Hair follicle dermal papilla cell (primary cell): ENCODE measurements around the genes RPE65 and ZRANB2.

GRCh38 chr1:68143601-68143949 lies 88.7 kb downstream of the WLS start:
- CAGE, long polyA plus RNA = no peak

DNA sequence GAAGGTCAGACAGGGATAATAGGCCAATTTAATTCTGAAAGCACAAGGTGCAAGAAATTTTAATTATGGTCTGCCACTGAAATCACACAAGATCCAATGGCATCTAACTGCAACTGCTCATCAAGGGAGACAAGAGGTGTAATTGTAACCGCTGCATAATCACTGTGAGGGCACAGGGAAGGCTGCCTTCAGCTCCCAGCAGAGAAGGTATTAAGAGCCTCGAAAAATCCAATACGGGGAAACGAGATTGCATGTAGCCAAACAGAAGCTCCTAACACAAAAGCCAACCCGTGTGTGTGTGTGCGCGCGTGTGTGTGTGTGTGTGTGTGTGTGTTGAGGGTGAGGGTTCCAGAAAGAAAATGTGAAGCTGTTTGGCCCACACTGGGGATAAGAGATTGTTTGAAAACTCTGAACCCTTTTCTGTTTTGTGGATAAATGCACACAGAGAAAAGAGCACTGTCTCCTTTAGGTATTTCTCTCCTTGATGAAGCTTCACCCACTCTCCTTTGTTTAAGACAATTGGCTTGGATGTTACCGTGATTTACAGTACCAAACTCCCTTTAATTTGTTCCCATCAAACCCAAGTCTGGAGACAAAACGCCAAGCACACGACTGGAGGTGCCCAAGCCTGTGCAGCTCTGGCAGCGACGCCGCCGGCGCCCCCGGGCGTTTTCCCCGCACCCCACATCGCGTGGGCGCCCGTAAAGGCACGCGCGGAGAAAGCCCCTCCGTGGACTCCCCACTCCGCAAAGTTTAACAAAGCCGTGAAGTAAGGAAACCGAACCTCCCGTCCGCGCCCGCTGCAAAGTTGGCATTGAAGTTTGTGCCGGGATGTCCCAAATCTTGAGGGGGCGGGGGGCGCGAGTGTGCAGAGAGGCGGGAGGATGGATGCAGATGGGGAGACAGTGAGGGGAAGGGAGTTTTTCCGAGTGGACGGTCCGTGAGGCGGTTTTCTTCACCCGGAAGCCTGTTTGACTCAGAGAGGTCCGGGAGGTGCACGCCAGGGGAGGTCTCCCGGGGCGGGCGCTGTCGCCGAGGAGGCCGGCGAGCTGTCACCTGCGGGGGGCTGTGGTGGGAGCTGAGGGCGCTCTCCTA lies 1.7 kb downstream of the WLS start:
- CAGE, long polyA plus RNA = no peak

DNA sequence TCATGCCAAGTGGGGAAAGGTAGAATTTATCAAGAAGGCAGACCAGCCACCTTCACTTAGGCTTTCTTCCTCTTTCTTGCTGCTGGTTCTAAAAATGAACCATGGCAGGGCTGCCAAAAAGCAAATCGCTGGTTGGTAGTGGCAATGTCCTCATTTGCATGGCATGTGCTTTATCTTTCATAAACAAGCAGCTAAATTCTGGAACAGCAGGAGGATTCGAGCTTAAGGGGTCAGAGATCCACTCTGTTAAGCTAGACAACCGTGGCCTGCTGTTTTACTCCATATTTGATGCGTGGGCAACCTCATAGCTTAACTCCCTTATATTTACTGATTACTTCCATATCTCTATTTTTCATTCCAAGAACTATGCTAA lies 91.3 kb downstream of the RPE65 start:
- CAGE, long polyA plus RNA = no peak

DNA sequence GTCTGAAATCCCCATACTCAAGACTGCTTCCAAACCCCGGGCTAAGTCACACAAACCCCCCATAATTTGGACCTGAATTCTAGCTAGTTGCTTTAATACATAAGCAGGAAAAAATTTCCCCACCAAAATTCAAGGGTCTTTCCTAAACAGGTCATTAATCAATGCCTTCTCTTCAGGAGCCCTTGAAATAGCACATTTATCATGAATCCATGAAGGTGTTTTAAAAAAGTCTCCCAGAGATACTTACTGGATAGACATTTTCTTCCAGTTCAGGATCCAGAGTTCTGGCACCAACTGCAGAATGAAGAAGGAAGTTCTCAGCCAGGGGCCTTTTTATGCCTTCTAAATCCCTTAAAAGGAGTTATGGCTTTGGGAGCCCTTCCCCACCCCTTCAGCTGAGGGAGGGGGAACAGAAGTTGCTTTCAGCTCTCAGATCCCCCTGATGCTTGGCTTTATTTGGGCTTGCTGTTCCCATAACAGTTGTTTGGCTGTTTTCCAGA lies at the start of gene RPE65:
TSS of gene RPE65 (minus strand) at position 307 of the 500 bp plus-strand sequence.
- CAGE, long polyA plus RNA = no peak

DNA sequence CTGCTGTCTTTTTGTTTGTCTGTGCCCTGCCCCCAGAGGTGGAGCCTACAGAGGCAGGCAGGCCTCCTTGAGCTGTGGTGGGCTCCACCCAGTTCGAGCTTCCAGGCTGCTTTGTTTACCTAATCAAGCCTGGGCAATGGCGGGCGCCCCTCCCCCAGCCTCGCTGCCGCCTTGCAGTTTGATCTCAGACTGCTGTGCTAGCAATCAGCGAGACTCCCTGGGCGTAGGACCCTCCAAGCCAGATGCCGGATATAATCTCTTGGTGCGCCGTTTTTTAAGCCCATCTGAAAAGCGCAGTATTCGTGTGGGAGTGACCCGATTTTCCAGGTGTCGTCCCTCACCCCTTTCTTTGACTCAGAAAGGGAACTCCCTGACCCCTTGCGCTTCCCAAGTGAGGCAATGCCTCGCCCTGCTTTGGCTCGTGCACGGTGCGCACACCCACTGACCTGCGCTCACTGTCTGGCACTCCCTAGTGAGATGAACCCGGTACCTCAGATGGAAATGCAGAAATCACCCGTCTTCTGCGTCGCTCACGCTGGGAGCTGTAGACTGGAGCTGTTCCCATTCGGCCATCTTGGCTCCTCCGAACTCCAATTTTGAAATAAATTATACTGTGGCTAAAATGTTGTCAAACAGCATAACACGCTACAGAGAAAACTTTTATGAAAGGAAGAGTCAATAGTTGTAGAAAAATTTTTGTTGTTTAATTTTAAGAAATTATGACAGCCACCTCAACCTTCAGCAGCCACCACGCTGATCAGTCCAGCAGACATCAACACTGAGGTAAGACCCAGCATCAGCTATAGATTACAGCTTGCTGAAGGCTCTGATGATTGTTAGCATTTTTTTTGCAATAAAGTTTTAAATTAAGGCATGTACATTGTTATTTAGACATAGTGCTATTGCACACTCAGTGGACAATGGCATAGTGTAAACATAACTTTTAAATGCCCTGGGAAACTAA lies 384.6 kb upstream of the DEPDC1 start:
- CAGE, long polyA plus RNA = no peak

- CAGE, long polyA plus RNA = no peak
These were observed 14.4 kb downstream of the LRRC7 start for GRCh38 chr1:69582167-69582563.

DNA sequence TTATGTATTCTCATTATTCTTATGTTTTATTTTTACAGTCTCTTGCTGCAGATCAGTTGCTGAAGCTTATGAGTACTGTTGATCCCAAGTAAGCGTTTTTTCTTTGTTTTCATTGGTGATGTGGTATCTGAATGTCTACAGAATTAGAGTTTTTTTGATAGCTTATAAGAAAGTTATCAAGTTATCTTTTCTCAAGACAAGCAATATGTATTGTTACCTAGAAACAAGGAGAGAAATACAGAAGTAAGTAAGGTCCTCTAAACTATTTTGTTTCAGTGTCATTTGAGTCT lies 14.2 kb downstream of the SRSF11 start:
- CAGE, long polyA plus RNA = no peak

GRCh38 chr1:70253610-70254256 lies 32.6 kb downstream of the SRSF11 start:
- CAGE, long polyA plus RNA = no peak

- CAGE, long polyA plus RNA = no peak
These were observed 37.7 kb downstream of the PTGER3 start for GRCh38 chr1:71009745-71010529.

GRCh38 chr1:71046932-71047600 lies 550 bp downstream of the PTGER3 start:
- CAGE, long polyA plus RNA = no peak

DNA sequence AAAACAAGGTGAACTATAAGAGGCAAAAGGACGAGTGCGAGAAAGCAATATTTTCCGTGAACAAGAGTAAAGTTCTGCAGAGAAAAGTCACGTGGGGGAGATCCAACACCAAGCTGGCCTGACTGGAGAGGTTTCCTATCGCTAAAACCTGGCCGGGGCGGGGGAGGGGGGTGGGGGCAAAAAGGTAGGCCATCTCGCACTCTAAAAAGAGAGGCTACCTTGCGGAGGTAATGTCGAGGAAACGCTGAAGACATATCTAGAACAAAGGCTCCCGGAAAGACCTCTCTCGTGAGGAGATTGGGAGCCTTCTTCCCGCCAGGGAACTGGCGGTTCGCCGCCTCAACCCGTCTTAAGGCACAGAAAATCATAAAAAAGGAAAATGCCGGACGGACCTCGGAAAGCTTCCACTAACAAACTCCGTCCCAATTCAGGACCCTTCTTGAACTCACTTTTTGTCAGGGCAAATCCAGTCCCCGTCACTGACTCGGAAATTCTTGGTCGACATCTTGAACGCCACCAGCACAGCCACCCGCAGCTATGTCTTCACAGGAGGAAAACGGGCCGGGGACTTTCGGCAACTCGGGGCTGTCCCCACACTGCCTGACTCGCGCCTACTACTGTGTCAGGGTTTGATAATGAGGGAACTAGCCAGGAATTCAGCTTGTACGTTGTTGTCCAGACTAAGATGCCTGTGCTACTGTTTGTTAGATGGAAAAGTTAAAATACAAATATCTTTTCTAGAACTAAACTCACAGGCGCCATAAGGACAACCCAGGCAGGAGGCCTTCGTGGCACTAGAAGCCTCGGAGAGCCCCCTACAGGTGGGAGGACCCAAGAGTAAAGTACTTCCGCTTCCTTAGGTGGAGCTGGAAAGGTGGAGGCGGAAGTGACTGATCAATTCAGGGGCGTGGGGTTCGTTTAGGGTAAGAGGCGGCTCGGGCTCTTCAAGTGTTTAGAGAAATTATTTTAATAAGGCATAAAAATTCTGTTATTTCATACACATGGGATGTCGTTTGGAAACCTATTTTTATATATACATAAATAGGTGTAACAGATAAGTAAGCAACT lies at the start of gene ZRANB2:
TSS of gene ZRANB2 (minus strand) at position 545 of the 1,068 bp plus-strand sequence.
- CAGE, long polyA plus RNA = no peak

DNA sequence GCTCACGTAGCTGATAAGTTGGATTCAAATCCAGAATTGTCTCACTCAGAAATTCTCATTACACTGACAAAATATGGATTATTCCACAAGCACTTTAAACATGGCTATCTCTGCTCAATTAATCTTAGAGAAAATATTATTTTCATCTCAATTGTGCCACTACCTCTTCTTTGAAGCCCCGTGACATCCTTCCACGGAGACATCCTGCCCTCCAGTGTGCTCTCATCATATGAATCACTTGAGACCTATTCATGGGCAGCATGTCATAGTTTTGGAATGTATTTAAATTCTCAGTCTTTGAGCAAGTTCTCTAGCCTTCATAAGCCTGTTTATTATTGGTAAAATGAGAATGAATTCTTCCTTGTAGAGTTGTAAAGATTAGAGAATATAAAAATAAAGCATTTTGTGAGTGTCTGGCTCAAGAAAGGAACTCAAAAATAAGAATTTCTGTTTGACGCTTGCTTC lies 557.2 kb upstream of the ZRANB2 start:
- CAGE, long polyA plus RNA = no peak

DNA sequence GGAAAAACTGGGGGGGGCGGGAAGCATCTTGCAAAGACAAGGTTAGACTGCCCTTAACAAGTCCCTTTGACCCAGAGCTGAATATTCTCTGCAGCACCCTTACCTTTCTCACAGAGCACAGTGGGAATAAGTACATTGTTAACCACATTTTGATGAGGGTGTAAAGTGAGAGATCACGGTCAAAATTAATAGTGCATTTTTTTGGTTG lies 275.7 kb downstream of the NEGR1 start:
- CAGE, long polyA plus RNA = no peak

- CAGE, long polyA plus RNA = no peak
These were observed 616.5 kb upstream of the NEGR1 start for GRCh38 chr1:72898465-72899670.

- CAGE, long polyA plus RNA = no peak
These were observed 119.5 kb downstream of the LRRC53 start for GRCh38 chr1:74392933-74393248.

DNA sequence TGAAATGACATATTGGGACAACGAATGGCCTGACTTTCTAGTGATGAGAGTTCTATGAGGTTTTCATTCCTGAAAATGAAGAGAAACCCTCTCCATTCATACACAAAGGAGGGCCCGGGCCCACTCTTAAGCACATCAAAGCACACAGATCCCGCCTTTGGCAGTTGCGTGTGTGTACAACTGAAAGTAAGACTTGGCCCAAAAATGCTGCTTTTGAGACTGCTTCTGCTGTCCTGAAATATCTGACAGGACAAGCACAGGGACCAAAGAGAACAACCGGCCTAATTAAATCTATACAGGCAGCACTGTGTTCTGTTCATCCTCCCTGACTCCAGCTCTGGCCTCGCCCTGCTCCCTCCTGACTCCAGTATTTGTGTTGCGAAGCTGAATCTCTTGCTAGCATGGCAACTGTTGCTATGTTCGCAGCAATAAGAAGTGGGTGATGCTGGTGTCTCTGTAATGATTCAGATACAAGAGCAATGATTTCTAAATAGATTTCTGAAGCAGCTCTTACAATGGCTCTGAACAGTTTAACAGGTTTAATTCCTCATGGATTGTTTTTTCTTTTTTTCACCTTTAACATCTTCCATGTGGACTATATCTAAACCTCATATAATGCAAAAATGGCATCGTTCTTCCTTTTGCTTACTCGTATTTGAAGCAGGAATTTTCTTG lies 7.3 kb downstream of the LRRC53 start:
- CAGE, long polyA plus RNA = no peak

DNA sequence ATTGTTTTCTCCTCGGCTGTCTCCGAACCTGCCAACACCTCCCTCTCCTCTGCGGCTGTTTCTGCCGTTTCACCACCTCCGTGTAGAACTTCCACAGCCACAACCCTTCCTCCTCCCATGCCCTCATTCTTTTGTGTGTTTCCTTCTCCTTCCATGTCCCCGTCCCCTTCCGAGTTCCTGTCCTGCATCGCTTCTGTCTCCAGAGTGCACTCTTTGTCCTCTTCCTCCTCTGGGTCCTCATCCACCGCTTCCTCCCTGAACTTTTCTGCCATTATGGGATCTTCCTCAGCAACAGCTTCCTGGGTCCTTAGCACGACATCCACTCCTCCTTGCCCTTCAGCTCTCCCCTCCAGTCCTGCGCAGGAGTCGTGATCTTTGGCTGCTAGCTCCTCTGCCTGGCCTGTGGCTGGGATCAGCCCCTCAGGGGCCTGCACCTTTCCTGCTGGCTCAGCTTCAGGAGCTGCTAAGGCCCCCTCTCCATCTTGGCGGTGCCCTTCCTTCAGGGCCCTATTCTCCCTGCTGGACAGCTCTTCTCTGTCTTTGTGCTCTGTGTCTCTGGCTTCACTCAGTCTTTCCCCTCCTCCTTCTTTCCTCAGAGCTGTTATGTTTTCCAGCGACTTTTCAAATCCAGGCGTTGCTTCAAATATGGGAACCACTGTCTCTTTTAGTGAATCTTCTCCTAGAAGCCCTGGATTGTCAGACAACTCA lies 59.3 kb upstream of the LRRC53 start:
- CAGE, long polyA plus RNA = no peak

GRCh38 chr1:75588993-75589196 lies 22.0 kb downstream of the SLC44A5 start:
- CAGE, long polyA plus RNA = no peak

GRCh38 chr1:75672442-75673284 lies 51.8 kb upstream of the ACADM start:
- CAGE, long polyA plus RNA = no peak

DNA sequence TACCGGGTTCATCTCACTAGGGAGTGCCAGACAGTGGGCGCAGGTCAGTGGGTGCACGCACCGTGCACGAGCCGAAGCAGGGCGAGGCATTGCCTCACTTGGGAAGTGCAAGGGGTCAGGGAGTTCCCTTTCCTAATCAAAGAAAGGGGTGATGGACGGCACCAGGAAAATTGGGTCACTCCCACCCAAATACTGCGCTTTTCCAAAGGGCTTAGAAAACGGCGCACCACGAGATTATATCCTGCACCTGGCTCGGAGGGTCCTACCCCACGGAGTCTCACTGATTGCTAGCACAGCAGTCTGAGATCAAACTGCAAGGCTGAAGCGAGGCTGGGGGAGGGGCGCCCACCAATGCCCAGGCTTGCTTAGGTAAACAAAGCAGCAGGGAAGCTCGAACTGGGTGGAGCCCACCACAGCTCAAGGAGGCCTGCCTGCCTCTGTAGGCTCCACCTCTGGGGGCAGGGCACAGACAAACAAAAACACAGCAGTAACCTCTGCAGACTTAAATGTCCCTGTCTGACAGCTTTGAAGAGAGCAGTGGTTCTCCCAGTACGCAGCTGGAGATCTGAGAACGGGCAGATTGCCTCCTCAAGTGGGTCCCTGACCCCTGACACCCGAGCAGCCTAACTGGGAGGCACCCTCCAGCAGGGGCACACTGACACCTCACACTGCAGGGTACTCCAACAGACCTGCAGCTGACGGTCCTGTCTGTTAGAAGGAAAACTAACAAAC lies 46.5 kb upstream of the ACADM start:
- CAGE, long polyA plus RNA = no peak